Brain (tissue), 1 donor: ENCODE measurements around the genes IRF1, IL13, SHROOM1 and ZCCHC10.

DNA sequence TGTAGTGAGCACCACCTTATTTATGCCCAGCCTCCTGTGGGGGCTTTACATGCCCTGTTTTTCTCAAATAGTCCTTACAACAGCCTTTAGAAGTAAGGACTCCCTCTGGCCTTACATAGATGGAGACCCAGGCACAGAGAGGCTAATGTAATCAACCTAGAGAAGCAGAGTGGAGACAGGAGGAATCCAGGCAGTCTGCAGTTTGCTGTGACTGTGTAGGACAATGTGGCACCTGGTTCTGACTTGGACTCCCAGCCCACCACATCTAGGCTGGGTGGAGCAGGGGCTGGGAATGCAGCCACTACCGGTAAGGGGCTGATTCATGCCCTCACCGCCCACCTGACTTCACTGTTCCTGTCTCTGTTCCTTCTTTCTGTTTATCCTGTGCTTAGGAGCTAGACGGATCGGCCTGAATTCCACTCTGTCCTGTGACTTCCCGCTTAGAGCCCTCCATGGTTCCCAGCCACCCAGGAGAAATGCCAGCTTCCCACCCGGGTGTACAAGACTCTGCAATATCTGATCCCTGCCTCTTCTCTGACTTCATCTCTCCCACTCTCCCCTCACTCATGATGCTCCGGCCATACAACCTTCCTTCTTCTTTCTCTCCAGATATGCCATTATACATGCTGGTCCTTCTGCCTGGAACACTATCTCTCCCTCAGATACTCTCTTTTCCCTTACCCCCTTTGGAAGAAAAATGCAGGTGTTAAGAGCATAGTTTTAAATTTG lies 2.6 kb downstream of the PDLIM4 start:
- RRBS = 18% methylated on average over 2 of the region's 7 CpGs

DNA sequence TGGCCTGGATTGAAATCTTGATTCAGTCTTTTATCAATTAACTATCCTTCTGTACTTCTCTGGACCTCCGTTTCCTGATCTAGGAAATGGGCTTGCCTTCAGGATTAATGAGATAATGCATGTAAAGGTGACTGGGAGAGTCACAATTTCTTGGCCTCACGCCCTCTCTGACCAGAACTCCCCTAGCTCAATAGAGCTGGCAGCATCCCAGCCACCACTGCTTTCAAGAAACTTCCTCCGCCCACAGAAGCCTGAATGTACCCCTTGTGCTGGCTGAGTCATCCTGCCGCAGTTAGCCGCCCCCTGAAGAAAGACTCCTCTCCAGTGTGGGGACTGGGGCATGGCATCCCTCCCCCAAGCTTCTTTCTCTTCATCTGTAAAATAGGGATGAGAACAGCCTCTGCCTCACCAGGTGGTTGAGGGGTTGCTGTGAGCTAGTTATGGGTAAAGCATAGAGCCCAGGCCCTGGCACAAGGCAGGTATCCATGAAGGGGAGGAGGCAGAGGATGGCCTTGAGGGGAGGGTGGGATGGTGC lies 3.2 kb downstream of the PDLIM4 start:
- RRBS = no CpG with 5 or more reads among the region's 5 CpGs

GRCh38 chr5:132293503-132294326 lies 479 bp upstream of the SLC22A4 start:
- RRBS = 1% methylated on average over 27 of the region's 72 CpGs

DNA sequence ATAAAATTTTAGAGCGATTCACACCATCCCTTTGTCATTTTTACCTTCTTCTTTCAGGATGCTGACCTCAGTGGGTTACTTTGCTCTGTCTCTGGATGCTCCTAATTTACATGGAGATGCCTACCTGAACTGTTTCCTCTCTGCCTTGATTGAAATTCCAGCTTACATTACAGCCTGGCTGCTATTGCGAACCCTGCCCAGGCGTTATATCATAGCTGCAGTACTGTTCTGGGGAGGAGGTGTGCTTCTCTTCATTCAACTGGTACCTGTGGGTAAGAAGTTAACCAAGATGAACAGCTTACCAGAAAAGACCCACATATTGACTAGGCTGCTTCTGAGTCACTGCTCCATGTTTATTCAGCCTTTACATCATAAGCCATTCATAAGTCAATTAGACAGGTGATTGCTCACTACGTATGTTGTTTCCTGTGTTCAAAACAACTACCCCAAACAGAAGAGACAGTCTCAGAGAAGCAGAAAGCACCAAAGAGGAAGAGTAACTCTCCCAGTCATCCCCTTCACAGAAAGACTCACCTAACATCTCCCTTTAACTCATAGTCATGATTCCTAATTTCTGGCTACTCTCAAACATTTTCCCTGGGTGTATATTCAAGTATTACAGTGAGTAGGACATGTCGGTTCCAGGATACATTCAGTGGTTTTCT lies 34.7 kb upstream of the SLC22A5 start:
- RRBS = no CpG with 5 or more reads among the region's 5 CpGs

DNA sequence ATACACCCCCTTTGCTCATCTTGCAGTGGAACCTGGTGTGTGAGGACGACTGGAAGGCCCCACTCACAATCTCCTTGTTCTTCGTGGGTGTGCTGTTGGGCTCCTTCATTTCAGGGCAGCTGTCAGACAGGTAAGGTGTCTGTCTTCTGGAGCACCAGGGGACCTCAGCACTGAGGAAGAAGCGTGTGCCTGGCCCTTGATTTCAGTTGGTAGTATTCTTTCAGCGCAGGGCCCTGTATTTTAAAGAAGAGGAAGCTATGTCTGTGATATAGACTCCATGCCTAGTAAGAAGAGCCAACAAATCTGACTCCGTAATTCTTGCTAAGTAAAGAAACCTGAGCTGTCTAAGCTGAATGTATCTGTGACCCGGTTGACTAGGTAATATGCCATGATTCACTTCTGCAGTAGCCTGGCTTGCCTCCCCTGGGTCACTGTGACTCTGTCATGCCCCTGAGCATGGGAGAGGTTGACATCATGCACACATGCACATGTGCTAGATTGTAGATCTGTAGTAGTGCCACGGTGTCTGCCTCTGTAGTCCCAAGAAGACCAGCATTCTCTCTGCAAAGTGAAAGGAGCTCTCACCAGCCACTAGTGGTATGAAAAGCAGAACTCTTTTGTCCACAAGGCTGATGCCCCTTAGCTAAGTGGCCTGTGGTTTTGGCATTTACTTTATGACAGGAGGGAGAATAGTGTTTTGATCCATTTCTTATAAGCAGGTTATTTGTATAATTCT lies 9.0 kb downstream of the SLC22A5 start:
- RRBS = no CpG with 5 or more reads among the region's 7 CpGs

DNA sequence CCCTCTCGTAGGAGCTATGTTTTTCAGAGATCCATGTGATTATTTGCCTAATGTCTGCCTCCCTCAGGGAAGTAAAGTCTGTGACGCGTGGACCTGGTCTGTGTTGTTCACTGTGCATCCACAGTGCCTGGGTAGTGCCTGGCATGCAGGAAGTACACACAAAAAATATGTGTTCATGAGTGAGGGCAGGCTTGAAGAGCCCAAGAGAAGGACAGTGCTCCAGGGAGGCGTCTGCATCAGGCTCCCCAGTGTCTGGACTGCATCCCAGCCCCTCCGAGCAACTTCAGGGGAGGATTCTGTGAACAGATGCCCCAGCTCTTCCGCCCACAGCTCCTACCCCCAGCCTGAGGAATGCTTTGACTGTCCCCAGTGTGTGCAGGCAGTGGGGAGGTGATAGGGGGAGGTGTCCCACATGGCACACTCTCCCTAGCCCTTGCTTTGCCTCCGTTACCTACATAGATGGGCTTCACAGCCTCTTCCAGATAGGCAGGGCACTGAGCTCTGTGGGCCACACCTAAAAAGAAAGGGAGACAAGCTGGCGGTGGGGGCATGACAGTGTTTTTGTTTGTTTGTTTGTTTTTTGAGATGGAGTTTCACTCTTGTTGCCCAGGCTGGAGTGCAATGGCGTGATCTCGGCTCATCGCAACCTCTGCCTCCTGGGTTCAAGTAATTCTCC lies 25.4 kb downstream of the IRF1 start:
- RRBS = no CpG with 5 or more reads among the region's 11 CpGs

GRCh38 chr5:132471331-132472552 lies 18.8 kb downstream of the IRF1 start:
- RRBS = no CpG with 5 or more reads among the region's 10 CpGs

DNA sequence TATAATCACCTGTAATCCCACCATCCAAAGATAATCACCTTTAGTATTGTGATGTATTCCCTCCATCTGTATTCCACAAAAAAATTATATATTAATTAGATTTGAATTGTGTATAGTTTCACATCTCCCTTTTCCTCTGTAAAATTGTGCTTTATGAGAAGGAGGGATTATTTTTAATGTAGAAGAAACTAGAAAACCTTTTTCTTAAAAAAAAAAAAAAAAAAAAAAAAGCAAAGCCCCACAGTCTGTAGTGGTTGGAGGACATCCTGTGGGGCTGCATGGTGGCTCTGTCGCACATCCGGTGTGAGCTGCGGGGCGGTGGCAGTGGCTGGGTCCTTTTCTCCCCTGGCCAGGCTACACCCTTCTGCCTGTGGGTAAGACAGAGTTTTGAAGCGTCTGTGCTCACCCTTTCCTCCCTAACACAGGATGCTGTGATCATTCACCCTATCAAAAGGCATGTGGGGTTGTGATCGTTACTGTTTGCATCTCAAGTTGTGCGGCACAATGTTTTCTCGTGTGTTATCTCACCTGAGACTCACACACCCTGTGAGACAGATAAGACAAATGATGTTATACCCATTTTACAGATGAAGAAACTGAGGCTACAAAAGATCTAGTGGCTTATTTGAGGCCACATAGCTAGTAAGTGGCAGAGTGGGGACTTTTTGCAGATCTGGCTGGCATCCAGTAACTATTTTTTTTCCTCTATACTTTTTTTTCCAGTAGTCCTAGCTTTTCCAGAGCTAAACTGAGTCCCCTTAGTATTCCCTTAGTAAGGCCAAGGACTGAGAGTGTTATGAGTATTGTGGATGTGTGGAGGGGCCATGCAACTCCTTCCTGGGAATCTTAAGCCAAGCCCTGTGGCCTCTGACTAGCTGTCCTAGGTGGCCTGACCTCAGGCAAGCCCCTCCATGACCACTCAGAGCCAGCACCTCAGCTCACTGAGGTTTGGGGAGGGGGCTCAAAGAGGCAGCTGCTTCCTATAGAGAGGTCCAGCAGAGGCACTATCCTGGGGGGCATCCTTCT lies 17.5 kb downstream of the IRF1 start:
- RRBS = no CpG with 5 or more reads among the region's 8 CpGs

DNA sequence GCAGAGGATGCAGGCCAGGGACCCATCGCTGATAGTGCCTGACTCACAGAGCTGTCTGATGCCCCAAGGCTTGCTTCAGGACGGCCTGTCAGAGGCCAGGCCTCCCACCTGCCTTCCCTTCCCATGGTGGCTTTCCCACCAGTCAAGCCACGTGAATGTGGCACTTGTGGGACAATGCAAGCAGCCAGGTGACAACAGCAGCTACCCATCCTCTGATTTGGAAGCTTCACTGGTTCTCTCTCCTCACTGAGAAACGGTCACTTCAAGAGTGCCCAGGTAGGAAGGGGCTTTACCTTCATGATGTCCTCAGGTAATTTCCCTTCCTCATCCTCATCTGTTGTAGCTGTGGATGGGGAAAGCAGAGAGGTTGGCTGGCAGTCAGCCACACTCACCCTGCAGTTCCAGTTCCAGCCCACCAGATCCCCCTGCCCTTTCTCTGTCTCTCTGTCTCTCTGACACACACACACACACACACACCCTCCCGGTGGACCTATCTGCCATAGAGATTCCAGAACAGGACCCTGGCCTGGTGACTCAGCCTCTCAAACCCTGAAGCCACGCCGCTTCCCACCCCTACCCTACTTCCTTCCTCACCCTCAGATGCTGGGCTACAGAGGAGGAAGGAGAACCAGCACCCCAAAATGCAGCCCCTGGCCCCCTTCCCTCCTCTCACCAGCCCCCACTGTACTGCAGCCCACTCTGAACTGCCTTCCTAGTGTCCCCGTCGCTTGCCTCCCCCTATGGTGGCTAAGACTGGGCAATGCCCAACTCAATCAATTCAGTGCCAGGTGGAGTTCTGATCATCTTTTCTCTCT lies 5.0 kb downstream of the IRF1 start:
- RRBS = no CpG with 5 or more reads among the region's 9 CpGs

GRCh38 chr5:132489856-132490883 lies at the start of gene IRF1:
IRF1 (minus strand) TSS chr5:132490773.
- RRBS = 1% methylated on average over 62 of the region's 120 CpGs

- RRBS = no CpG with 5 or more reads among the region's 1 CpG
These were observed 1.1 kb upstream of the IRF1 start for GRCh38 chr5:132491822-132491912.

DNA sequence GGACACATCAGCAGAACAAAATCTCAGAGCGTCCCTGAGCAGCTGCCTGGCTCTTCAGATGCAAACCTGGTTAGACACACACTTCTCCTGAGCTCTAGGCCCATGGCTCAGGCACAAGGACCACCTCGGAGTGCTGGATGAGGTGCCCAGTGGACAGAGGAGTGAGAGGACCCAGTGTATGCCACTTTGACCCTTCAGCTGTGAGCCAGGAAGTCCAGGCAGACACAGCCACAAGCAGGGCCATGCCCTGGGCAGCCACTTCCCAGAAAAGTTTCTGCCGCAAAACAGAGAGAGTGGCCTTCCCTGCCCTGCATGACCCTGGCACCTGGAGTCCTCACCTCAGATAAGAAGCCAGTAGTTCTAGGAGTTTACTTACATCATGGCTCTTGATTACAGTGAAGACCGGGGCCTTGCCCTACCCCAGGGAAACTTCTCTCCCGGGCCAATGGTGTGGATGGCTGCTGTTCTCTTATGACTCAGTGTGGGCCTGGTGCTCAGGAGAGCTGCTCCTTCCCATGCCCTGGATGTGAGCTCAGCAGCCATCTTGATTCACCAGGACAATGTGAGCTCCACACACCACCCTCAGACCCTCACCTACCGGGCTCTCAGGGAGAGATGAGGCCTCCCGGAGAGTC lies 11.4 kb upstream of the IRF1 start:
- RRBS = 55% methylated on average over 2 of the region's 7 CpGs

DNA sequence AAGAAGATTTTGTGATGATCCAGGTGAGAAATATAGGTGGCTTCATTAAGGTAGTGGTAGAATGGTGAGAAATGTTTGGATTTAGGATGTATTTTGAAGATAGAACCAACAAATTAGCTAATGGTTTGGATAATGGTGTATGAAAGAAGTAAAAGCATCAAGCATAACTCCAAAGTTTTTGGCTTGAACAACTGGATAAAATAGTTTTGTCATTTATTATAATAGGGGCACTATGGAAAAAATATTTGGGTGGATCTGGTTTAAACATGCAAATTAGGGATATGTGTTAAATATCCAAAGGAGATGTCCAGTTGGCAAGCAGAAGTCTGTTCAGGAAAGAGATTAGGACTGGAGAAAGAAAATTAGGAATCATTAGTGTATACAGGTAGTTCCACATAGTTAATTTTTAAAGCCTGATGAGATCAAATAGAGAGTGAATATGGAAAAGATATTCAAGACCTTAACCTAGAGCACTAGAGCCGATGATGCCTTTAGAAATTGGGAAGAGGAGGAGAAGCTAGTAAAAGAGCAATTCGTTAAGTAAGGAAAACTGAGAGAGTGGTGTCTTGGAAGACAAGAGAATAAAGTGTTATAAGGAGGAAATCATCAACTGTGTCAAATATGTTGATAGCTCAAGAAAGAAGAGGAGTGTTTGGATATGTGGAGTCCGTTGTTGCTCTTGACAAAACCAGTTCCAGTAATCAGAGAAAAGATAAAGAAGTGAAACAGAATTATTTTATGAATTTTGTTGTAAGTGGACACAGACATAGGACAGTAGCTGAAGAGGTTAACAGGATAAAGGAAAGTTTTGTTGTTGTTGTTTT lies 5.8 kb downstream of the RAD50 start:
- RRBS = no CpG with 5 or more reads among the region's 3 CpGs

DNA sequence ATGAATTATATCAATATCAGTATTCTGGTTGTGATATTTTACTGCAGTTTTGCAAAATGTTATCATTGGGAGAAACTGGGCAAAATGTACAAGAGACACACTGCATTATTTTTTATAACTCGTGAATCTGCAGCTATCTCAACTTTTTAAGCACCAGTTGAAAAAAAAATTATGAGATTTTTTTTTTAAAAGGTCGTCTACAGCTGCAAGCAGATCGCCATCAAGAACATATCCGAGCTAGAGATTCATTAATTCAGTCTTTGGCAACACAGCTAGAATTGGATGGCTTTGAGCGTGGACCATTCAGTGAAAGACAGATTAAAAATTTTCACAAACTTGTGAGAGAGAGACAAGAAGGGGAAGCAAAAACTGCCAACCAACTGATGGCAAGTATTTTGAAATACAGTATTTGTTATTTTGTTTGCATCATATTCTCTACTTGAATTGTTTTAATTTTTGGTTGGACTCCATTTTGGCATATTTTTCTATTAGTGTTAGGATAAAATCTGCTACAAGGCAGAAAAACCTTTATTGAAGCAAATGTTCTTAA lies 31.8 kb downstream of the RAD50 start:
- RRBS = no CpG with 5 or more reads among the region's 5 CpGs

DNA sequence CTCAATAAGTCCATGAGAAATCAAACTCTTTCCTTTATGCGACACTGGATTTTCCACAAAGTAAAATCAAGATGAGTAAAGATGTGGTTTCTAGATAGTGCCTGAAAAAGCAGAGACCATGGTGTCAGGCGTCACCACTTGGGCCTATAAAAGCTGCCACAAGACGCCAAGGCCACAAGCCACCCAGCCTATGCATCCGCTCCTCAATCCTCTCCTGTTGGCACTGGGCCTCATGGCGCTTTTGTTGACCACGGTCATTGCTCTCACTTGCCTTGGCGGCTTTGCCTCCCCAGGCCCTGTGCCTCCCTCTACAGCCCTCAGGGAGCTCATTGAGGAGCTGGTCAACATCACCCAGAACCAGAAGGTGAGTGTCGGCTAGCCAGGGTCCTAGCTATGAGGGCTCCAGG lies at the start of gene IL13:
Gene IL13 (plus strand): TSS at position 177 of the 407 bp plus-strand sequence.
- RRBS = no CpG with 5 or more reads among the region's 8 CpGs

GRCh38 chr5:132687926-132688419 lies 14.2 kb downstream of the IL4 start:
- RRBS = no CpG with 5 or more reads among the region's 6 CpGs

DNA sequence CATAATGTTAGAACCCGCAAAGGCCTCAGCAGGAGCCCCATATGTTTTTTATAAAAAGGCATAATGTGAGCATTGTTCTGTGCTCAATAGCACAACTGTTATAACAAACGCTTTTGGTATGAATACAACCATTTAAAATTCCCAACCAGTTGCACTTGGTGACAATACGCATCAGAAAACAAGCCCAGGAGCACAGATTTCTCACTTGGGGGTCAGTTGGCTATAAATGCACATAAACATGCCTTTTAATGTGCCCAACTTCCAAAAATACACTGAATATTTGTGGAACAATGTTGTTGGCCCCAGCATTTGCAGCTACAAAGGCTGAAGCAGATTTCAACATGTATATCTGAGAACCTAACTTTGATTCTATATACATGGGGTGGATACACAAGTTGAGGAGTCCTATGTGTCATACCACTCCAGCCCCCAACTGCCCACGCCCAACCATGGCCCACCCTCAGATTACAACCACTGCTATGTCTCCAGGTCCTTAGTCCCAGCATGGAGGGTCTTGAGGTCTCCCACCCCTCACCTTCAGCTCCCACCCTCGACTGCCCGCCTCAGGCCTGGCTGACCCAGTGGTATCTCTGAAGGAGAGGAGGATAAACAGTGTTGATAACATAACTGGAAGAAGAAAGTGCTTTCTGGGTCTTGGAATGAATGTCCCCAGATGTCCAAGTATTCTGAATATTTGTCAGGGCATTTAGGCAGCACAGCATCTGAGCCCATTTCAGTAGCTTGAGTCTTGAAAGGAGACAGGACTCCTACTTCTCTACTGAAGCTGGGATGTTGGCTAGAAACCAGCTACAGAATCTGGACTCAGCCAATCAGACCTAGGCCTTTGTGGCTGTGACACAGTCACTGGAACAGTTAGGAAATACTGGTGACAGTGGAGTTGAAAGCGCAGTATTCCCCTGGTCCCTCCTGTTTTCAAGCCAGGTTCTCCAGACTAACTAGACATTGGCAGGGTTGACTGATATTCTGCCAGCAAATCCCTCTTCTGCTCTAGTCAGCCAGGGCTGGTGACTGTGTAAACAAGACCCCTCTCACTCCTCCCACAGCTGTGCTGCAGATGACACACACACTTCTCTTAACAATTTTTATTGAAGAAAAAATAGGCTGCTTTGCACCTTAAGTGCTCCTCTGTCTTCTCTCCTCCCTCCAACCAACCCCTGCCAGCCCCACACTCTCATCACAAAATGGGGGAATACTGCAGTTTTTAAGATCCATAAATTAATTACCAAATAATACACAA lies 8.4 kb downstream of the SOWAHA start:
- RRBS = no CpG with 5 or more reads among the region's 7 CpGs

DNA sequence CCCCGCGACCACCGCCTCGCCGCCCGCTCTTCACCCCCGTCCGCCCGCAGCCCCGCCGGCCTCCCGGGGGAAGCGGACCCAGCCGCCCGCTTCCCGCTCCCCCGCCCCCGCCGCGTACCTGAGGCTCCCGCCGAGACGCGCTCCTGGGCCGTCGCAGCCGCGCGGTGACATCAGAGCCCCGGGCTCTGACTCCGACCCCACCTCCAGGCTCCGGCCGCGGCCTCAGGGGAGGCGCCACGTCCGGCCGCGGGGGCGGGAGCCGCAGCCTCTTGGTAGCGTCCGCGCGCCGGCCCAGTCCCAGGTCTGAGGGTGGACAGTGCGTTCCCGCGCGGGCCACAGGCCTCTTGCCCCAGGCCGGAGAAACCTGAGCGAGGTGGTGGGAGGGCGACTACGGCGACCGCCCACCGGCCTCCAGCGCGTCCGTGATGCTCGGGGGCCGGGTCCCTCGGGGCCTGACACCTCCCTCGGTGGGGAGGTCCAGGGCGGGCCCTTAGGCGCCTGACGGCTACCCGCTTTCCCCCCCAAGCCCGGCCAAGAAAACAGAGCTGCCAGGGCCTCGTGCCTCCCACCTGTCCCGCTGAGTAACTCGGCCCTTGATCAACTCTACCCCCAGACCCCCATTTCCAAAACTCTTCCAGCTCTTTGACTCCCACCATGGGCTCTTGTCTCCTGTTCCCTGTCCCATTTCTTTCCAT lies at the start of gene SHROOM1:
Gene SHROOM1 (minus strand): TSS at position 172 of the 695 bp plus-strand sequence.
- RRBS = 3% methylated on average over 50 of the region's 72 CpGs

GRCh38 chr5:133025945-133027140 lies at the start of gene ZCCHC10:
ZCCHC10 (minus strand) TSS chr5:133026549.
- RRBS = 1% methylated on average over 20 of the region's 68 CpGs

DNA sequence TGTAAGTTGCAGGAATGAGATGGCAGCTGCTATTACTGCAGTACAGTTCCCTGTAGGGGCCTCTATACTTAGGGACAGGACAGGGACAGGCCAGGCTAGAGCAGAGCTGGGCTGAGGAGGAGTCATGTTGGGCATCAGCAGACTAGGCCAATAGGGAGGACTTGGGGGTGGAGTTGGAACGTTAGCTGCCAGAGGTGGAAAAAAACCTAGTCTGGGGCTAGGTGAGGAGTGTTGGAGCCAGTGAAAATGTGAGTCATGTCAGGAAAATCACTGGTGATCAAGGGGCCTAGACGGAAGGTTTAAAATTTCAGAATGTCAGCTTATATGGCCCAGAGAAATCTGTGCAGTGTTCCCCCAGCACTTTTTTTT lies 8.2 kb upstream of the HSPA4 start:
- RRBS = no CpG with 5 or more reads among the region's 2 CpGs